ENCODE measurements around the gene APCDD1.

- RRBS: no CpG with 5 or more reads among the region's 4 CpGs
Observed at GRCh38 chr18:9941991-9942548, 28.3 kb downstream of the VAPA start.

- RRBS: no CpG with 5 or more reads among the region's 6 CpGs
Observed at GRCh38 chr18:9942549-9943311, 28.9 kb downstream of the VAPA start.

- RRBS: no CpG with 5 or more reads among the region's 6 CpGs
Observed at GRCh38 chr18:9954666-9955926, 41.3 kb downstream of the VAPA start.

- RRBS: no CpG with 5 or more reads among the region's 4 CpGs
Observed at GRCh38 chr18:9955927-9956429, 42.2 kb downstream of the VAPA start.

DNA sequence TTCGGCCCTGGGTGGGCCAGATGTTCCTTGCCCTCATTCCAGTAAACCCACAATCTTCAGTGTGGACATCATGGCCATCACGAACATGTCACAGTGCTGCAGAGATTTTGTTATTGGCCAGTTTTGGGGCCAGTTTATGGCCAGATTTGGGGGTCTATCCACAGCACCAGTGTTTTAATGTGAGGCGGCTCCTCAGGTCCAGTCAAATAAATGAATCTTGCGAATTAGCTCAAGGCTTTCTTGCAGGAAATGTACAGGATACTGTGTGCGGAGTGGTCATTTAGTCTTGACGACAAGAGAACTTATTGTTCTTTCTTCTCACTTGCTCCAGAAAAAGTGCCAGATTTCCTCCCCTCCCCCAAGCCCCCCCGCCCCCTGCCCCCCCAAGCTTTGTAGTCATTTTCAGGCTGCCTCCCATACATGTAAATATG lies 228.6 kb upstream of the APCDD1 start:
- RRBS: no CpG with 5 or more reads among the region's 7 CpGs

GRCh38 chr18:10298209-10298683 lies 156.2 kb upstream of the APCDD1 start:
- RRBS: no CpG with 5 or more reads among the region's 7 CpGs

- RRBS: no CpG with 5 or more reads among the region's 3 CpGs
Observed at GRCh38 chr18:10354075-10354520, 100.3 kb upstream of the APCDD1 start.

- RRBS: 95% methylated on average over 3 of the region's 14 CpGs
Observed at GRCh38 chr18:10414227-10414513, 40.3 kb upstream of the APCDD1 start.

- RRBS: 2% methylated on average over 24 of the region's 78 CpGs
Observed at GRCh38 chr18:10454011-10454796, at the start of gene APCDD1. APCDD1 (plus strand) TSS chr18:10454635.

DNA sequence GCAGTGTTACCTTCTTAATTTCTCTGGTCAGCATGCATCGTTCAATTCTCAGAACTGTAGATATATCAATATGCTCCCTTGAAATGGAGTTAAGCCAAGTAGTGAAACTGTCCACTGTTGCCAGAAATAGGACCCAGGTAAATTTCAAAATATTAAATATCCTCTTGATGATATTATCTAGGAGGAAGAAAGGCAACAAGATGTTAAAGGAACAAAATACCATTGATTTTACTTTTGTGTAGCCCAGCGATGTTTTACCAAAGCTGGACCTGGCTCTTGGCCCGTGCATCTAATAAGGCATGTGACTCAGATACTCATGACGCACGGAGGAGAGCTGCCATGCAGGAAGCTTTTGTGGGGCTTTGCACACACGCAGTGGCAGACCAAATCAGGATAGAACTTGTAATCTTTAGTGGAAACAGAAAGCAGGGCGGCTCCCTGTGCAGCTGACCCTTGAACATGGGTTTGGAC lies 189.8 kb downstream of the NAPG start:
- RRBS: no CpG with 5 or more reads among the region's 7 CpGs

DNA sequence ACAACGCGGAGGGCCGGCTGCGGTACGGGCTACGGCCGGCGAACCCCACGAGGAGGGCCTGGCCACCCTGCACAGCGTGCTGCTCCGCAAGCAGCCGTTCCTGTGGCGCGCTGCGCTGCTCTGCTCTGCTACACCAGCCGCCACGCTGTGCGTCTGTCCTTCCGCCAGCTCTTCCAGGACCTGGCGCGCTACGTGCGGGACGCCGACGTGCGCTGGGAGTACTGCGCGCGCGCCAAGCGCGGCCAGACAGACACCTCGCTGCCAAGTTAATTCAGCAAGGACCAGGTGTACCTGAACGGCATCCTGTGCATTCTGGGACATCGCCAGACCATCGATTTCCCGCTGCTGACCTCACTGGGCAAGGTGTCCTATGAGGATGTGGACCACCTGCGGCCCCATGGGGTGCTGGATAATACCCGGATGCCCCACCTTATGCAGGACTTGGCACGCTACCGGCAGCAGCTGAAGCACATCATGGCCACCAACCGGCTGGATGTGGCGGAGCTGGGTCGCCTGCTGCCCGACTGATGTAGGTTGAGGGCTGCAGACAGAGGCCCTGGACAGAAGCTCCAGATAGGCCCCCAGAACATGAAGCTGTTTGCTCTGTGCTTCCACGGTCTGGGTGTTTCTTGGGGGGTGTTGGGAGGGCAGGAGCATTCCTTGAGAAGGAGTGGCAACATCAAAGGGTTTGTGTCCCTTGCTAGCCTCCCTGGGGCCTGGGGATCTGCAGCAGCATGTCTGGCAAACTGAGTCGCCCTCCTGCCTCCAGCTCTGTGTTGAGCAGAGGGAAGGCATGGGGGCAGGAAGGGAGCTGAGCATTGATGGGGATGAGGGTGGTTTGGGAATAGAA lies 200.8 kb downstream of the NAPG start:
- RRBS: no CpG with 5 or more reads among the region's 48 CpGs

- RRBS: no CpG with 5 or more reads among the region's 11 CpGs
Observed at GRCh38 chr18:10926880-10927349, 222.5 kb downstream of the PIEZO2 start.

DNA sequence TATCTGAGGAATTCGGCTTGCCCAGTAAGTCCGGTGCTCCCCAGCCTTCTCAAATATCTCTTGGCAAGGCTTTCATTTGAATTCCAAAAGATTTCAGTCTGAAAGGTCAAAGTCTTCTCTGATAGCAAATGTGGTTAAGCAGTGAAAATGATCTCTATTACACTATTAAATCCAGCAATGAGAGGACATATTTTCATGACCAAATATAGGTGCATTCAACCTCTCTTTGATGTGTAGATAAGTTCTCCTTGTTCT lies 27.8 kb downstream of the PIEZO2 start:
- RRBS: no CpG with 5 or more reads among the region's 2 CpGs

DNA sequence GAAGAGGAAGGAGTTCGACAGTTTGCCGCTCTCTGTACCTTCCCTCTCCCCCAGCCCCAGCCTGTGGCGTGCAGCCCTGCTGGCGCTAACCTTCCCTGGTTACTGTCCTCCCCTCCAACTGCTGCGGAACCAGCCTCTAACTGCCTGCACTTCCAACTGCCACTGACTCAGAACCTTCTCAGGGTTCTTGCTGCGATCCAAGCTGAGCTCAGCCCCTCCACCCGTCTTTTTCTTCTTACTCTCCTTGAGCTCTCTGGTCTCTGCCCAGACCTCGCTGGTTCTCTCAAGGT lies 19.1 kb upstream of the GNAL start:
- RRBS: no CpG with 5 or more reads among the region's 8 CpGs

GRCh38 chr18:11760754-11761295 lies 71.8 kb downstream of the GNAL start:
- RRBS: no CpG with 5 or more reads among the region's 8 CpGs

GRCh38 chr18:11851569-11852693 lies 718 bp downstream of the CHMP1B start:
- RRBS: no CpG with 5 or more reads among the region's 42 CpGs

DNA sequence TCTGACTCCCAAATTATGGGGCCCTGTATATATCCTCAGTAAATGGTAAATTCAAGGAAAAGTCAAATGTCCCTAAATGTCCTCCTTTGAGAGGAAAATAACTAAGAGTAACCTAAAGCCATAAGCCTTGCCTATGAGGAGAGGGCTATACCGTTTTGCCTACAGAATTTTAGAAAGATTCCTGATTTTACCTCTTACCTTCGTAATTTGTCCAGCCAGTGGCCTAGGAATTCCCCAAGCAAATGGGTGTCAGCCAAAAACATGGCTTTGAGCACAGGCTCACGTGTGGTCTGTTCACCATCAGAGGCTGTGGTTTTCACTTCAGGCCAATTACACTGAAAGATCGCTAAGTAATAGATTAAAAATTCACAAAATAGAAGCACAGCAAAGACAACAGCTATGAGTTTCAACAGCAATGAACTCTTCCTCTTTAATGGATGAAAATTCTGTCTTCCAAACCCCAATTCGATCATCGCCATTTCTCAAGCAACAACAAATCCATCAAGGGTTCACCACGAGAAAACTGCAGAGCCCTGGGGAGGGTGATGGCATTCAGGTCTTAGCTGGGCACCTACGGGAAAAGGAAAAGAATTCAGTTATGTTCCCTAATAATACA lies 11.2 kb downstream of the MPPE1 start:
- RRBS: no CpG with 5 or more reads among the region's 8 CpGs

DNA sequence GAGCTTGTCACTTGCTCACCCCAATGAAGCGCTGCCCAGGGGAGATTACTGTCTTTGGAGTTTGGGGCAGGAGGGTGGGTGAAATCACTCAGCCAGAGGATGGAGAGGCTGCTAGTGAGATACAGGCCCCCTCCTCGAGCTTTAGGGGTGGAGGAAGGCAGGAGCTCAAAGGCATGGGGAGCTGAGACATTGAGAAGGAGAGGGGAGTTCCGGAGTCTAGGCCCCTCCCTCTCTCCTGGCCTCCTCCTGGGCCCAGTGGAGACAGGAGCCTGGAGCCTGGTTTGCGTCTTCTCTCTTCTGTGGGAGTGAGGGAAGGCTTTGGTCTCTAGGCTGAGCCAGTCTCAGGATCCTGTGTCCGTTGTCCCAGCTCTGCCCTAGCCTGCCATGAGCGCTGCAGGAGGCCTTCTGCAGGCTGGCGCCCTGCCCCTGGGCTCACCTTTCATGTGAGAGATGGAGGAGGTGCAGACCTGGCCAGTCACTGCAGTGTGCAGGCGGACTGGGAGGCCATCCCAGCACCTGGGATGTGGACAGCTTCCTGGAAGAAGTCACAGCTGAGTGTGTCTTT lies 8.6 kb downstream of the IMPA2 start:
- RRBS: no CpG with 5 or more reads among the region's 8 CpGs

DNA sequence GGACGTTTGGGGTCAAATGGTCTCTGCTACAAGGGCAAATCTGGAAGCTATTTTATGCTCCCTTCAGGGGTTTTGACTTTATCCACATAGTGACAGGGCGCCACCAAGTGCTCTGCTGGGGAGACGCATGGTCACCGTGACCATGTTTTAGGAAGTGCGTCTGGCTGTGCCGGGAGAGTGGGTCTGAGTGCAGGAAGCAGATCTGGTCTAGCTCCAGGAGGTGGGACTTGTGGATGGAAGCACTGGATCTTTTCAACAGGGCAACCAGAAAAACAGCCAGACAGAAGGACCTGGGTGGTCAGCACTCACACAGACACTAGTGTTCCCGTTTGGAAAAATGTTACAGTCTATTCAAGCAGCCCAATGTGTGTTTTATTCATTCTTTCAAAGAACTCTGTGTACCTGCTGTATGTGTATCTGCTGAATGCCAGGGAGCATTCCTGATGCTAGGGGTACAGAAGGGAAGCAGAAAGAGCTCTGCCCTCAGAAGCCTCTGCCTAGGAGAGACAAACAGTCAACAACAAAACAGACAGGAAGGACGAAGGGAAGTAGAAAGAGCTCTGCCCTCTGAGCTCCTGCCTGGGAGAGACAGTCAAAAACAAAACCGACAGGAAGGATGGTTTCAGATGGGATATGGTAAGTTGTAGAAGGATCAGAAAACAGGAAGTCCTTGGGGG lies 14.3 kb downstream of the IMPA2 start:
- RRBS: no CpG with 5 or more reads among the region's 9 CpGs

Measured in epithelial cell of prostate (primary cell).